Neural cell (in vitro differentiated cells): ENCODE measurements around the genes PLET1 and DRD2.

DNA sequence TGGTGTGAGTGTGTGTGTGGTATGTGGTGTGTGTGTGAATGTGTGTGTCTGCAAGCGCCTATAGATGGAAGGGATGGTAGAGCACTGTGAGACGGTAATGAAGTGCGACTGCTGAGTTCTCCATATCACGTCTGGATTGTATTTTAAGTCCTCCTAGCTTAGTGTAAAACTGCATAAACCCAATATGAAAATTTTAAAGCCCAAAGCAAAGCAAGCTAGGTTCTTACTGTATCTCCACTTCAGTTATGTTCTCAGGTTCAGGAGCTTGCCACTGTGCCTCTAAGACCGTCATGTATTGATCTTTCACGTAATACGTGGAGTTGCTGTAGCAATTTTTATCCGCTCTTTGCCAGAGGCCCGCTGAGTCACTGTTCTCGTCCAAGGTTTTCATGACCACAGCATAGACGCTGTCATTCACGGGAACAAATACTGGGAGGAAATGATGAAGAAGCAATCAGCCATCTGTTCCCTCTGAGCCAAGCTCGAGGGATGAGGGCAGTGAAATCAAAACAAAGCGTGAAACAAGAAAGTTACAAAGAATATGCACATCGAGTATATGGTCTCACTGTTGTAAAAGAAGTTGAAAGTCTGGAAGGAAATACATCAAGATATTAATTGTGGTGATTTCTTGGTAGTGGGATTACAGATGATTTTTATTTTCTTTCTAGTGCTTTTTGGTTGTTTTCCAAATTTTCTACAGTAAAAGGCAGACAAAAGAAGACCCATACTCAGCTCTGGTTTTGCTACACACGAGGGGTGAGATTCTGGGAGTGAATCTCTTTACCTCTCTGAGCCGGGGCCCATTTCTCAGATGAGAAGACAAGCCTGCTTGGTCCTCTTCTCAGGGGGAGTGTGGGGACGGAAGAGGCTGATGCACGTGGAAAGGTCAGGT, 5.3 kb downstream of the PLET1 start:
- RAMPAGE, long total RNA = no peak

DNA sequence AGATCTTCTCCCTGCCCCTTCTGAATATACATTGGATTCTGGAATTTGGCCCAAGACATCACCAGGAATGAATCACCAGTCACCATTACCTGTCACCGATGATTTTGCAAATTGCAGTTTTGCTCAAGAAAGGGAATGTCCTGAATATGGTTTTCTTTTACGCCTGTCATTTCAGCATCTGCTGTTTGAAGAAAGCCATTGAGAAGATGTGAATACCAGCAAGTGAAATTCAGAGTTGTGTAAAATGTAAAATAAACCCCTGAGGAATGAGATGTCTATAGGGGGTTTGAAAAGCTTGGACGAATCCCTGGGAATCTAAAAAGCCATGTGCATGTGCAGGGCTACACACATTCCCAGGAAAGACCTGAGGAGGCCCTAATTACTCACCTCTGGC, at the start of gene PLET1:
Gene PLET1 (minus strand): TSS at position 171 of the 394 bp plus-strand sequence.
- RAMPAGE, long total RNA = no peak

- RAMPAGE, long total RNA = no peak
Observed at GRCh38 chr11:112559230-112559430, 298.5 kb upstream of the PLET1 start.

GRCh38 chr11:113155946-113156748, 158.2 kb upstream of the TTC12 start:
- RAMPAGE, long total RNA = no peak

- RAMPAGE, long total RNA = no peak
Observed at GRCh38 chr11:113190206-113190787, 124.1 kb upstream of the TTC12 start.

GRCh38 chr11:113324400-113325012, 10.1 kb downstream of the TTC12 start:
- RAMPAGE, long total RNA = no peak

GRCh38 chr11:113474696-113475508, at the start of gene DRD2:
Gene DRD2, minus strand, starts transcription at chr11:113475398.
- RAMPAGE, long total RNA = no peak

DNA sequence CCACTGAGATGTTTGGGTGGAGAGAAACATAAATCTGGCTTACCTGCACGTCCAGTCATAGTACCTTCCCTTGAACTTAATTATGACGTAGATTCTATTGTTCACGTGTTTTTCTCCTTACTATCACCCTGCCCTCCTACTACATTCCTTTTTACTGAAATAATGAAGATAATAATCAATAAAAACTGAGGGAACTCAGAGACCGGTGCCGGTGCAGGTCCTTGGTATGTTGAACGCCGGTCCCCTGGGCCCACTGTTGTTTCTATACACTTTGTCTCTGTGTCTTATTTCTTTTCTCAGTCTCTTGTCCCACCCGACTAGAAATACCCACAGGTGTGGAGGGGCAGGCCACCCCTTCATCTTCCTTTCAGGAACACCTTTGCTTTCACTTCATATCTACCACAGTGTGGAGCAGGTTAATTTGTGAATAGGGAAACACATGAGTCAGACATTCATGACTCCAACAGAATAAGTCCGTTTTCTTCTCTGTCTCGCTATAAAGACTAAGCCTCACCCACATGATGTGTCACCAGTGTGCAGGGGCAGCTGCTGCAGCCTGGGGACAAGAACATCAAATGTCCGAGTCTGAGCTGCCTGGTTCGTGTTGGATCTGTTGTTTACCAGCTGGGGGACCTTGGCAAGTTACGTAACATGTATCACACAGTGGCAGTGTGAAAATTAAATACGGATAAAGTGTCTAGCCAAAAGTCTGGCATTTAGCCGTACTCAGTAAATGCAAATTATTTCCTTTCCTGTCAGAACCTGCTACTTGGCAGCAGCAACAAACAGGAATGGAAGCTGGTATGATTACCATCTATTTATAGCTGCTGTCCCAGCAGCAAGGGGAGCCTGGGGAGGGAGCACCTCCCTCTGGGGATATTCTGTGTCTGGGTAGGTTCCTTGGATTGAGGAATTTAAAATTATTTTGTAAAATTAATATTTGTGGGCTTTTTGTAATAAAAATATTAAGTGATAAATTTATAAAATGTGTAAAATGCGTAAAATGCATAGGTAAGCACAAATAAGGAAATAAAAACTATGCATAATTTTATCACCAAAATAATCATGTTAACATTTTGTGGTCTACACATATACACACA, 1.5 kb upstream of the CLDN25 start:
- RAMPAGE, long total RNA = no peak

GRCh38 chr11:113781665-113782277, 2.2 kb downstream of the CLDN25 start:
- RAMPAGE, long total RNA = no peak

- RAMPAGE, long total RNA = no peak
Observed at GRCh38 chr11:114070515-114071219, 11.2 kb downstream of the ZBTB16 start.

DNA sequence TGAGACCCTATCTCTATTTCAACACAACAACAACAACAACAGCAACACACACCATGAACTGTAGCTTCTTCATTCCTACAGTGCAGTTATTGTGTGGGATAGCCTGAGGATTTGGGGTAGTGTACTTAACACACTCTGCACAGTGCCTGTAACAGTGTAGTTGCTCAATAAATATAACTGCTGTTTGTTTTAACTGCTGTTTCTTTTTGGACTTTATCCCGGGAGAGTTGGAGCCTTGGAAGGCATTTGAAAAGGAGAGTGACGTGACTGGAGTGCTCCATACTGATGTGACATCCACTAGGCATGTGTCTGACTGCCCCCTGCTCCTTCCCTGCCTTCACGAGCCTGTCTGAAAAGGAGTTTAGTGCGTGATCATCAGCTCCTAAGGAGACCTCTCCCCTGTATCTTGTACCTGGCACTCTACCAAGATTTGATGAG, 22.8 kb downstream of the ZBTB16 start:
- RAMPAGE, long total RNA = no peak

DNA sequence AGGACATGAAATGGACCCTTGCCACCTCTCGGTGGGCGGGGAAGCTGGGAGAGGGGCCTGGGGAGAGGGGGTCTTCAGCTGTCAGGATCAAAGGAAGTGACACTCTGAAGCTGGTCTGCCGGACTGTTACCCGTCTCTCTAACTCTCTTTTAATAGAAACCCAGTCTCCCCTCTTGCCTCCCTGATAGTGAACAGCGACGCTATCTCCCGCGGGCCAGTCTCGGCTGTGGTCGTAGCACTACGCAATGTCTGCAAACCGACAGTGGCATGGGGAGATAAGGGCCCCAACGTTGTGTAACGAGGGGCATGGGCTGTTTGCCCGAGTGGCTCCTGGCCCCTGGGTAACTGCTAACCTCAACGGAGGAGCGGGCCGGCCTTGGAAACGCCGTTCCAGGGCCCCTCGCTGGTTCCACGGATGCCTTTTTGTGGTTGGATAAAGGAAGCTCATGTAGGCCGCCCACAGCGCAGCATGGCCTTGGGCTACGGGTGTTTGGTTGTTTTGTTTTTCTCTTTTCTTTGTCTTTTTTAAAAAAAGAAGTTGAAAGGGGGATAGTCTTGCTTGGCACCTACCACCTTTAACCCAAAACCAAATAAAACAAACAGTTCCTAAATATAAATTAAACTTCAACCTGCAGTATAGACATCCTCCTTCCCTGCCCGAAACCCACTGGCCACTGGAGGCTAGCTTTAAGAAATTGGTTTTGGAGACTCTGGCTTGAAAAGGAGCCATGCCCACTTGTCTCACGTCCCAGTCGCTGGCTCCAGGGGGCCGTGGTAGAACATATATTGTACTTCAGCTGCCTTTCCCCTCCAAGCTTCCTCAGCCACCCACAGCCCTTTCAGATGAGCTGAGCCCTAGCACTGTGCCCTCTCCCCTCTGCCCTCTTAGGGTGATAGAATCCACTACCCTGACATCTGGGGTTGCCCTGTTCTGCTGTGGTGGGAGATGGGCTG, 23.5 kb downstream of the ZBTB16 start:
- RAMPAGE, long total RNA = no peak

DNA sequence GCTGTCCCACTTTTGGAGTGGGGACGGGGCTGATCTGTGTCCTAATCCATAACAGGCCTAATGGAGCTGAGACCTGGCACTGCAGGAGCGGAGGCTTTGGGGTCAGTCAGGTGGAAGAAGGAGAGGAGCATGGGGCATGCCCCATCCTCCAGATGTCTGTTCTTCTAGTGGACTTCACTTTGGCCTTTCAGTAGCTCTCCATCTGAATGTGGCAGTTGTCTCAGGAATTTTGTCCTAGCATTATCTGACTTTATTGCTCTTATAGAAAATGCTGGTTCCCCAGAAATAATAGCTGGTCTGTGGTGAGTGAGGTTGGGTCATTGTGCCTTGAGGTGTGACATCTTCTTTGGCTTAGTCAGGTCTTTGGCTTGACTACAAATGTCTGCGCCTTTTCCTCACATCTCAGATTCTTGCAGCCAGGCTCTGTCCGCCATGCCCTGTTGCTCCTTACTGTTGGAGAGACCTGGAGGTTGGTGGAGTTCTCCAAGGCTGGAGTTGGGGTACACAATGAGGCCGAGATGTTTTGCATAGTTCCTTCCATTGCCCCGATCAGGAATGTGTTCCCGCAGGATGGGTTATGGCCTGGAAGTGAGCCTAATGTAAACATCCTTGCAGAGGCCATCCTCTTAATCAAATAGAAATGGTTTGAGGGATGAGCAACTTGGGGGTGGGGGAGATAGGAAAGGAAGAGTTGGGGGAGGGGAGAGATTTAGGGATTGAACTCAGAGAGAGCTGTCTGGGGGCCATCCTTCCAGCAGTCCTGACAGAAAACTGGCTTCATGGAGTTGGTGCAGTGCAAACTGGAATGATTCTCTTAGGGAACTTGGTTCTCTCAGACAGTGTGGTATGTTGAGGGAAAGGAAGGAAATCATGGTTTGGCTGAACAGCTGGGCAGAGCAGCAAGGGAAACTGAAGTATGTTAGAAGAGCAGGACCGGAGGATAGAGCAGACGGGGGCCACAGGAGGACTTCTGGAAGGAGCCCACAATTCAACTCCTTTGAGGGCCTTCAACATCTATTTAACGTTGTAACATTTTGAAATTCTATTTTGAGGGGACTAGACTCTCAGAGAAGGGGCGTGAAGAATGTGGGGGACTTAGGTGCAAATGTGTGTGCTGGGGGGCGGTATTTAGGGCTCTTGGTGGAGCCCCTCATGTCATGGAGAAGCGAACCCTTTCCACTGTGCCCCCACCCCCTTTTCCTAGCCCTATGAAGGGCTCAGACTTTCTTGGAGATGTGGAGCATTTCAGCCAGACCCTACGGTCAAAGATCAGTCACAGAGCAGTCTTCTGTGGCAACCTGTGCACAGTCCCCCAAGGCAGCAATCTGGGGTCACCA, 50.0 kb downstream of the ZBTB16 start:
- RAMPAGE, long total RNA = no peak

GRCh38 chr11:114124421-114125186, 65.1 kb downstream of the ZBTB16 start:
- RAMPAGE, long total RNA = no peak

DNA sequence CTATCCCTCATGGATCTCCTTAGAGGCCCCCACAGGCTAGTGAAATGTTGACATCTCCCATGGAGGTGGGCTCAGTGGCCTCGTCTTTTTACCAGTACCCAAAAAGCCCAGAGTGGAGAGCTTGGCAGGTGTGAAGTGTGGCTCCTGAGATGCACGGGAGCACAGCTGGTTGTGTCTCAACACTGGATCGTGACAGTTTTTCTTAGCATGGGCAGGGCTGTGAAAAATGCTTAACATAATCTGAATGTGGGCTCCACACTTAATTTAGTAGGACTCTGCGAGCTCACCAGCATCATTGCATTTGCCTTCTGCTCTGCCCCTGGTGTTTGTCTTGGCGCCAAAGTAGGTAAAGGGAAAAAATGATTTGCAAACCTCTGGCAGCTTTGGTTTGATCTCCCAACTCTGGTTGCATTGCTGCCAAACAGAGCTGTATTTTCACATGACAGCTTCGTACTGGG, 74.4 kb downstream of the ZBTB16 start:
- RAMPAGE, long total RNA = no peak

GRCh38 chr11:114135213-114136027, 75.9 kb downstream of the ZBTB16 start:
- RAMPAGE, long total RNA = no peak

DNA sequence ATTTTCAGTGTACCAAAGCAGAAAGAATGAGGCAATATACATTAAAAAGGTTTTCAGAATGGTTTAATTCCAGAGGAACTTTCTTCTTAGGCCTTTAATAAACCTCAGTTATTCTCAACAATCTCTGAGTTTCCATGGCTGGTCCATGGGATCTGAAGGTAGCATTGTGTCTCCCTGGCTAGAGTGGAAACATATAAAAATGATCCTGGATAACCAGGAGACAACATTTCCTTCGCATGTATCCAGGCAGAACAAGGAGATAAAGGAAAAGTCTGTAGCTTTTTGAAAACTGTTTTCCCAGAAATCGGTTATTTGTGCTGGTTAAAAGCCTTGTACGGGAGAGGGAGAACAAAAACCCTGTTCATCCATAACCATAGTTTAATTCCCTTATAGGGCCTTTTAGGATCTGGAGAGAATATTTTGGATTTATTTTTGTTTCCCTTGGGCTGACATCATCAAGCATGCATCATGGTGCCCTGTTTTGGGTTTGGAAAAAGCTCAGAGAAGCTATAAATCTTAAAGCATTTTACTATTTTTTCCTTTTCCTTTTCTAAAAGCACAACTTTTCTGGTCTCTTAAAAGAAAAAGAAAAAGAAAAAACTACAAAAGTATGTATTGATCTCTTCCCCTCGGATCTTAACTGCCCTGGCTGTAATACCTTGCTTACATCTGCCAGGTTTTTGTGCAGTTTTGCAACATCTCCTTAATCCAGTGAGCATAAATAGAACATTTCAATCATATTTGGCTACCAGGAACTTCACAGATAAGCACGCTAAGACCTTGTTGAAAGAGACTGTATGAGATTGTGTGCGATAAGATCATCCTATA, 87.8 kb downstream of the ZBTB16 start:
- RAMPAGE, long total RNA = no peak

DNA sequence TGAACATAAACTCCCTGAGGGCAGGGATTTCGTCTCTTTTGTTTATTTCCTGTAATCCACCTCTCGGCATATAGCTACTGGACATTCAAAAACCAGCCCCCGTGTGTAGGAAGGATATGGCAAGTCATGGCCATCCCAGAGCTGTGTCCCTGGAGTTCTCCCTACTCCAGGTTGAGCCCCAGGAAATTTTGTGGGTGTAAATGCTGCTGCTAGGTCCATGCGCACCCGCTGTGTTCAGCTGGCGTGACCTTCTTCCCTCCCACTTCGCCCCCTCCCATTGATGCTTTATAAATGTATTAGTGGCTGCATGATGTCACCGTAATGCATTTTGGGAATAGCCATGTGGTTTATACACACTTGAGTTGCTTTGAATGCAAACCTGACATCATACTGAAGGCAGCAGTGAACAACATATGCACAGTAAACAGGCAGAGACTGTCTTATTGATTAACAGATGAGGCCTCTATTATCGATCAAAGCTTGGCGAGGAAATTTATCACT, 113.7 kb upstream of the NNMT start:
- RAMPAGE, long total RNA = no peak

GRCh38 chr11:114192720-114193123, 103.5 kb upstream of the NNMT start:
- RAMPAGE, long total RNA = no peak

GRCh38 chr11:114250168-114250621, 46.0 kb upstream of the NNMT start:
- RAMPAGE, long total RNA = no peak